UCH-1 (cell line): ENCODE data around the gene IL1R1.

GRCh38 chr2:101311380-101311801 is 2.9 kb upstream of the RNF149 start:
- RRBS: no CpG with 5 or more reads among the region's 2 CpGs

DNA sequence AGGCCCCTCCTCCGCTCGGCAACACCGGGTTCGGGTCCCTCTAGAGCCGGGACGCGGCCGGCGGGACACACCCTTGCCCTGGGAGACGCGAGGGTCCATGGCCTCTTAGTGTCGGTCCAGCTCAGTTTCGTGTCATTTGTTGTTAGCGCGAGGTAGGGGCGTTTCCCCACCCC is 500 bp upstream of the MAP4K4 start:
- RRBS: no CpG with 5 or more reads among the region's 16 CpGs

DNA sequence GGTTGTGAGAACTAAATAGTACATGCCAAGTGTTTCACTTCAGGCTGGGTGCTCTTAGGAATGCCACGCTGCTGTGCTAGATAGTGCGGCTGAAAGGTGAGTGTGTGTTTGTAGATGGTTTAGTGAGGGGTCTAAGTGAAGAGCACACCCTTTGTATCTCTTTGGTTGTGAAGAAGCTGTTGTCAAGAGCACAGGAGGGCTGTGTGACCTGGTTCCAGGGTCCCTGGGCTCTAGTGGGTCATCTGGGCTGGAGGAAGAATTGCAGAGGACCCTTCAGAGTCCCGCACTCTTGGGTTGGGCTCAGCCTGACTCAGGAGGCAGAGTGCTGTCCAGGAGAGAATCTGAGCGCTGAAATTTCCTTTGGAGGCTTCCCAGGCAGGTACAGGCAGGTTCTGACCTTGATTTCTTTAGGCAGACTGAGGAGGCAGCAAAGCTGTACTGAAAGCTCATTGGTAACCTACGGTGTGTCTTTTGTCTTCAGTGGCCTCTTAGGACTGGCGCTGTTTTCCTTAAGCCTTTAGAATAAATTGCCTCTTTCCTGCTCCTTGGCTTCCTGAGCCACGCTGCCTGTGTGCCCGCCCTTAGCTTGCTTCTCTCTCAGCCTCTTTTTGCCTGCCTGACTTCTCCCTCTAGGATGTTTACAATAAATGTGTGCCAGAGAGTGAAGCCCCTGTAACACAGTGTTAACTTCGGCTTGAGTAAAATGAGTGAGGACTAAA is 44.5 kb downstream of the MAP4K4 start:
- RRBS: no CpG with 5 or more reads among the region's 9 CpGs

DNA sequence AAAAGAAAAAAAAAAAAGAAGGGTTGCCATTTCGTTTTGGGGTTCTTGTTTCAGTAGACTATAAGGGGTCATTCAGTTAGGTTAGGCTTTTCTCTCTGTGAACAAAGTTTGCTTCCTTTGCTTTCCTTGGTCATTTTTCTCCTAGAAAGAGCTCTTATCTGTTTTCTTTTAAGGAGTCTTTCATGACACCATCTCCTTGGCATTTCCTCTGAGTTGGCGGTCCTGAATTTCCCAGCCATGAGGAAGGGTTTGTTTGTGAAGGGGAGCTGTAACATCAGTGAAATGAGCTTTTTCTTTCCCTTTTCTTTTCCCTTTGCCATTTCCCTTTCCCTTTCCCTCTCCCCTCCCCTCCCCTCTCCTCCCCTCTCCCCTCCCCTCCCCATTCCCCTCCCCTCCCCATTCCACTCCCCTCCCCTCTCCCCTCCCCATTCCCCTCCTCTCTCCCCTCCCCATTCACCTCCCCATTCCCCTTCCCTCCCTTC is 61.7 kb downstream of the MAP4K4 start:
- RRBS: no CpG with 5 or more reads among the region's 2 CpGs

- RRBS: no CpG with 5 or more reads among the region's 8 CpGs
Observed at GRCh38 chr2:101831180-101832188, 134.0 kb downstream of the MAP4K4 start.

DNA sequence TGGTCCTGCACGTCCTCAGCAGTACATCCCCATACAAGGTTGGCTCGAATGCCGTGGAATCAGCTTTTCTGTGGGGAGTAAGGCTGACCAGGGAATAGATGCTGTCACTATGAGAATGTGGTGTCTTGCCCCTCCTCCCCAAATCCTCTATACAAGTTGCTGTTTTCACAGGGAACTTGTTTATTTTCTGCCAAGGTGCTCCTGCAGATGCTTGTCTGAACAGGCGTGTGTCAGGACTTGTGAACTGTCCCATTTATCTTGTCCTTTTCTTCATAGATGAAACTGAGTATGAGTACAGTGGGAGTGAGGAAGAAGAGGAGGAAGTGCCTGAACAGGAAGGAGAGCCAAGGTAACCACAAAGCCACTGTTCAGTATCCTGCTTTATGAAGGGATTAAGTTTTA is 144.8 kb downstream of the MAP4K4 start:
- RRBS: no CpG with 5 or more reads among the region's 4 CpGs

DNA sequence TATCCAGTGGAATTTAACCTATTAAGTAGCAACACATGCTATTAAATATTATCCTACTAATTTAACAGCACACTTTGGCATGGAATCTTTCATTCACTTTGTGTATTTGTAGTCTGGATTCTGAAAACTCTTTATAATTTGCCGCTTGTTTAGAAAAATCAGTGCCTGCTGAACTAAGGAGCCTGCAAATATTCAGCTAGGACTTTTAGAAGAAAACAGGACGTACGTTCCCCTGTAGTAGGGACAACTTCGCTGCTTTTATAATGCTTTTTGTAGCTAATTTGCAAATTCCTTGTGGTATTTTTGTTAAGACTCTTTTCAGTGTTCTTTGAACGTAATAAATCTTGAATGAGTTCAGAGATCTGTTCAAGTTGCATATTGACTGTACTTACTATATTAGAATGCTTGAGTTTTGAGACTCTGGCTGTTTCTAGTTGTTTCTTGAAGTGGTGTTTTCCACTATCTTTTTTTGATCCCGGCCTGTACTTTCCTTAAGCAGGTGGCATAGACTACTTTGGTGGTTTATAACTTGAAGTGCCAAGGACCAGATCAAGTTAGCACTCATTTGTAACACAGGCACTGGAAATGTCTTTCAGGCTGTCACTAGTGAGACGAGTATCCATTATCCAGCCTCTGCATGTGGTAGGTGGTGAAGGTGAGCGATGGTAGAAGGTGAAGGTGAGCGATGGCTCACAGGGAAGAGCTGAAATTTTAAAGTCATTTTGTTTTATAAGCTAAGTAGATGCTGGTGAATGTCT is 145.7 kb upstream of the IL1R2 start:
- RRBS: no CpG with 5 or more reads among the region's 9 CpGs

- RRBS: no CpG with 5 or more reads among the region's 6 CpGs
Observed at GRCh38 chr2:101983538-101983841, 8.3 kb upstream of the IL1R2 start.

- RRBS: no CpG with 5 or more reads among the region's 5 CpGs
Observed at GRCh38 chr2:102006392-102006633, 14.6 kb downstream of the IL1R2 start.

DNA sequence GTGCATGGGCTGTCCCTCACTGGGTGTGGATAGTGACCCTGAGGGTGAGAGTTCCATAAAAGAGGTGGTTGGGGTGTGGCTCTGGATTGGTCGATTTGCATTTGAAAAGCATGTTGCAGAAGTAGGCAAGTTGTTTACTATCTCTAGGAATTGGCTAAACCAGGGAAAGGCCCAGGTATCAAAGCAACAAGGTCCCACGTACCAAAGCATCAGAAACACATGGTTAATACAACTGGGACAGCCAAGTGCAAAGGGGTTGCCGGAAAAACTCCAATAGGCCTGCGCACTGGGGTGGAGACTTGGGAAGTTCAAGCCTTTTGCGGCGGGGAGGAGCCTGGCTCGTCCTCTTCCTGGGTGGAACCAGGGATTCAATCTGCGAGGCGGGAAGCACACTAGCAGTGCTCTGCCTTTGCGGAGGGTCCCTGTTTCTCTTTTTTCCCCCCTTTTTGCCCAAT is 43.2 kb downstream of the IL1R2 start:
- RRBS: no CpG with 5 or more reads among the region's 10 CpGs

- RRBS: no CpG with 5 or more reads among the region's 5 CpGs
Observed at GRCh38 chr2:102059922-102060597, 68.3 kb downstream of the IL1R2 start.

GRCh38 chr2:102063366-102063990 is 71.7 kb downstream of the IL1R2 start:
- RRBS: no CpG with 5 or more reads among the region's 7 CpGs

GRCh38 chr2:102101743-102102169 is 40.8 kb upstream of the IL1R1 start:
- RRBS: no CpG with 5 or more reads among the region's 5 CpGs

- RRBS: no CpG with 5 or more reads among the region's 5 CpGs
Observed at GRCh38 chr2:102117599-102118093, 24.9 kb upstream of the IL1R1 start.

DNA sequence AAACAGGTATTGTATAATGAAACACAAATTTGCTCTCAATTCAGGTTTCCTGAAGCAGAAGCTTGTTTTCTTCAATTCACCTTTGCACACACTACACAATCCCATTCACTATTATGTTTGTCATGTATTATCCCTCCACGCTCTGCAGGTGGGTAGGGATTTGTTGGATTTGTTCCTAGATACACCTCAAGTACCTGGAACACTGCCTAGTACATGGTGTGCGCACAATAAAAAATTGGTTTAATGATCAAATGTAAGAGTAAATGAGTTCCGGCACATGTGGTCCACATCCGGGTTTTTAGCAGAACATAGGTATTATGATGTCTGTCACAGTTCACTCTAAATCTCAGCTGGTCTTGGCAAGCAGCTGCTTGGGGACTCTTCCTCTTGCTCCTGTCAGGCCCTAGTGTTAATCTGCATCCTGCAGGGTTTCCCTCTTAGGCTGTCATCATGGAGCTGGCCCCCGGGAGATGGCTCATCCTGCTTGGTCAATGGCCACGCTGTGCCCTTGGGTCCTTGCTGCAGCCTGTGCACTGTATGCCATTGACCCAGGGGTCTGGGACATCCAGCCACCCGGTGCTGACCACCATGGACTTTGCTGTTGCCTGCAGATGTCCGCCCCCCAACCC is 21.8 kb upstream of the IL1R1 start:
- RRBS: 55% methylated on average over 3 of the region's 8 CpGs

- RRBS: no CpG with 5 or more reads among the region's 7 CpGs
Observed at GRCh38 chr2:102122102-102122629, 20.4 kb upstream of the IL1R1 start.

GRCh38 chr2:102142590-102143340 is at the start of gene IL1R1:
TSS of gene IL1R1 (plus strand) at chr2:102142746.
- RRBS: 7% methylated on average over 21 of the region's 77 CpGs

DNA sequence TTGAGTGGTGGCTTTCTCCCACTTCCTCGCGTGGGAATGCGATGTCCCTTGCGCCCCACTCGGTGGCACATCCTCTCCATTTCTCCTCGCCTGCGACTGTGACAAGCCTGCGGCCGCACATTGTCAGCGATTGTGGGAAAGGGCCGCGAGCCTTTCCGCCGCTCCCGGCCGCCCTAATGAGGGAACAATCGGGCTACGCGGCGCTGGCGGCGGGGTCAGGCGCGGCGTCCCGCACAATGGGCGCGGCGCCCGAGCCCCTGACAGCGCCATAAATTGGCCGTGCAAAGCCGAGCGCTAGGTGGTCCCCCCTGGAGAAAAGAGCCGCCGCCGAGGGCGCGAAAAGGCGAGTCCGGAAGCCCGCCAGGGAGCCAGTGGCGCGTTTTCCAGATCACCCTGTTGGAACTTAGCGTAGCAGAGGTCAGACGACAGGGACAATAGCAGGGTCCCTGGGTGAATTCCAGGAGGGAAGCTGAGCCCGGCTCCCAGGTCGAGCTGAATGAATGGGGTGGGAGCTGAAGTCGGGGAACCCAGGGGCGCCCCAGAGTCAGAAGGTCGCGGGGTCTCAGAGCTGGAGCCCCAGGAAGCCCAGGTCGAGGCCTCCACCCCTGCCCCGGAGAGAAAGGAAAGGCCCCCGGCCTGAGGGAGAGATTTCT is 194.7 kb upstream of the POU3F3 start:
- RRBS: no CpG with 5 or more reads among the region's 55 CpGs

GRCh38 chr2:104872933-104873775 is 19.2 kb downstream of the POU3F3 start:
- RRBS: 4% methylated on average over 26 of the region's 62 CpGs

- RRBS: no CpG with 5 or more reads among the region's 8 CpGs
Observed at GRCh38 chr2:105099300-105100046, 61.6 kb downstream of the MRPS9 start.